Airway epithelial cell (primary cell): ENCODE measurements around the gene YWHAQ.

GRCh38 chr2:9554737-9555148 is 887 bp downstream of the ADAM17 start:
- RAMPAGE, long total RNA = no peak

- RAMPAGE, long total RNA = no peak
Measured at GRCh38 chr2:9556307-9556758, 703 bp upstream of the ADAM17 start.

GRCh38 chr2:9630030-9631126 is at the start of gene YWHAQ:
TSS of gene YWHAQ (minus strand) at chr2:9630997.
- RAMPAGE, long total RNA = start-site peak on the minus strand at chr2:9630326-9630538, 4,049 and 1,368 reads in 2 replicates; start-site peak on the minus strand at chr2:9630958-9630998, 1,344 and 1,029 reads in 2 replicates

DNA sequence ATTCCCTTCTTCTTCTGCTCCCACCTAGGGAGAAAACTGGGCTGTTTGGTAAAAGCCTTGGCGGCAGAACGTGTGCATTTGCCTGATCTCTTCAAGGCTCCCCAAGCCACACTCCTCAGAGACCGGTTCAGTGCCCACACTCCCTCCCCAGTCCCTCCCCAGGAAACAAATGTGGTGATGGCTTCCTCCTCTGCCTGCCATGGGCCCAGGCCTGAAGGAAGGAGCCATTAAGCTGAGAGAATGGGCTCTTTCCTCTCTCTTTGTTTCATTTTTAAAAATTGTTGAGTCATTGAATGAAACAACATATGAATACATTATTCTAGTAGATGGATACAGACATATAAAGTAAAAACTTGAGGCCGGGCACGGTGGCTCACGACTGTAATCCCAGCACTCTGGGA is 50.6 kb upstream of the YWHAQ start:
- RAMPAGE, long total RNA = no peak

GRCh38 chr2:9692354-9693150 is 61.8 kb upstream of the YWHAQ start:
- RAMPAGE, long total RNA = no peak

DNA sequence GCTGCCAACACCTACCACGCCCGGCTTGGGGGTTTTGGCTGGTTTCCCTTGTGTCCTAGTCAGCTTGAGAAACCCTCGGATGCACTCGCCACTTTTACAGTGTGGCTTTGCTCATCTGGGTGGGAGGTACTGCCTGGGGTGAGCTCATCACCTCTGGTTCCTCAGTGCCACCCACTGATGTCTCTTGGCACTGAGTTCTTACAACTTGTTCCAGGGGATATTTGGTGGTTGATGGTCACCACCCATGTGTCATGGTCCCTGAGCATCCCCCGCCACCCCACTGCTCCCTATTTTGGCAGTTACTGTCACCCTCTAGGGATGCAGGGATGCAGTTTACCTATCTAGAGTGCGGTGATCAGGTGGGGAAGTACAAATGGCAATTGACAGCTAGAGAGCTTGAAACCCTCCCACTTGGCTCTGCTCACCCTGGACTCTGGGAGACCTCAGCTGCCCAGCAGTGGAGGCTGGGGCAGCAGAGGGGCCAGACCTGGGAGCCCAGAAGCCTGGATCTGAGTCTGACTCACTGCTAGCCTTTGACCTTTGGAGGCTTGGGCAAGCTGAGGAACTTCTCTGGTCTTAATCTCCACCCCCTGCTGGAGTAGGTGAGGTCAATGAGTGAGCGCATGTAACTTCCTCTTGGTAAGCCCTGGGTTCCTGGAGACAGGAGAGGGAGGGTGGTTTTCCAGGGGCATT is 72.7 kb upstream of the YWHAQ start:
- RAMPAGE, long total RNA = no peak

DNA sequence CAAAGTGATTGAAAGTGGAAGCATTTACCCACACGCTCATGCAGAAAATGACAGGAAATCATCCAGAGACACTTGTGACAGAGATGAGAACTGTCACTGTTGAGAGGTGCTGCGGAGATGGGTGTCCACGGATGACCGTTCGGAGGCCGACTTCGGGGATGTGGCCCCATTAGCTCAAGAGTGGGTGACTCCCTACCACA is 81.4 kb upstream of the YWHAQ start:
- RAMPAGE, long total RNA = no peak

GRCh38 chr2:10003432-10004061 is 39.8 kb upstream of the KLF11 start:
- RAMPAGE, long total RNA = no peak

DNA sequence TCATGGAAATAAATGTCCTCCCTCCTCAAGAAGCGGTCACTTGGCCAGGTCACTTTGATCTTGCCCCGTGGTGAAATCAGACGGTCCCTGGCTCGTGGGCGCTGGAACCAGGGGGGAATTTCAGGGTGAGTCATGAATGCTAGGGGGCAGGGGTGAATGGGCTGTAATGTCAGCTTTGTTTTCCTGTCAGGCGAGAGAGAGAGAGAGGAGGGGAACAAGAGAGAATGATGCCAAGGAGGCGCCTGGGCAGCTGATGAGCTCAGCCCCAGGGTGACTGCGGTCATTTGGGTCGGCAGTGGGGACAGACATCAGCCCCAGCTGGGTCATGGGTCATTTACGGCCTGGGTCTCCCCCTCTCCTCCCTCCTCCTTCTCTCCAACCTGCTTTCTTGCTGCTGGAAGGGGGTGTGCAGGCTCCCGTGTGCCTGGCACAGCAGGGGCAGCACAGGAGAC is 47.8 kb downstream of the RRM2 start:
- RAMPAGE, long total RNA = no peak

GRCh38 chr2:10225918-10226501 is 76.7 kb upstream of the HPCAL1 start:
- RAMPAGE, long total RNA = no peak

GRCh38 chr2:10301736-10302376 is 848 bp upstream of the HPCAL1 start:
- RAMPAGE, long total RNA = no peak

GRCh38 chr2:10307280-10307908 is 4.7 kb downstream of the HPCAL1 start:
- RAMPAGE, long total RNA = no peak

- RAMPAGE, long total RNA = no peak
Measured at GRCh38 chr2:10342188-10342828, 39.6 kb downstream of the HPCAL1 start.

- RAMPAGE, long total RNA = no peak
Measured at GRCh38 chr2:10405838-10406438, 42.2 kb downstream of the ODC1 start.

DNA sequence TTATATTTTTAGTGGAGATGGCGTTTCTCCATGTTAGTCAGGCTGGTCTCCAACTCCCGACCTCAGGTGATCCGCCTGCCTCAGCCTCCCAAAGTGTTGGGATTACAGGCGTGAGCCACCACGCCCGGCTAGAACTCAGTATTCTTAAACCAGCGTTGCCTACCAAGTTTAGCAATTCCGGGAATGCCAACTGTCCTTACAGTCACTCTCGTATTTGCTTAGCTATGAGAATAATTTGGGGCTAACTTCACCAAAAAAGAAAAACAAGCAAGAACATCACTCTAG is 1.9 kb downstream of the ODC1 start:
- RAMPAGE, long total RNA = no peak

GRCh38 chr2:10550352-10550965 is 102.3 kb upstream of the ODC1 start:
- RAMPAGE, long total RNA = no peak

- RAMPAGE, long total RNA = no peak
Measured at GRCh38 chr2:10590599-10591216, 99.1 kb downstream of the NOL10 start.

DNA sequence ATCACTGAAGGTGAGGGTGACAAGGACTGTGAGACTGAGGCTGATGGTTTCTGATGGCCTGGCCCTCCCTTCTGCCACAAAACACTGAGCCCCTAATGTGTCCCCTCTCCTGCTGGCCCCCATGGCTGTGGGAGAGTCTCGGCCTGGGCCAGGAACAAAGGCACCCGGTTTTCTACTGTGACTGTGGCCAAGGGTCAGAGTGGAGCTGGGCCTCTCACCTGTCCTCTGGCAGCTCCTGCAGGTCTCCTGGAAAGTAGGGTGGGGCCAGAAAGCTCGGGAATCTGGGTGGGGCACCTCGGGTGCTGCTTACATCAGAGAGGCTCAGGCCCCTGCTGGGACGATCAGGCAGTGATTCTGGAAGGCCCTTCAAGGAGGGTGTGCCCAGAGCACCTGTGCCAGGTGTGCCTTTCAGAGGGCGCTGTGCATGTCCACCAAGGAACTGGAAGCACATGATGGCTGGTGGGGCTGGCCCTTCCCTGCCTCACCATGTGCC is 43.9 kb downstream of the ATP6V1C2 start:
- RAMPAGE, long total RNA = no peak

DNA sequence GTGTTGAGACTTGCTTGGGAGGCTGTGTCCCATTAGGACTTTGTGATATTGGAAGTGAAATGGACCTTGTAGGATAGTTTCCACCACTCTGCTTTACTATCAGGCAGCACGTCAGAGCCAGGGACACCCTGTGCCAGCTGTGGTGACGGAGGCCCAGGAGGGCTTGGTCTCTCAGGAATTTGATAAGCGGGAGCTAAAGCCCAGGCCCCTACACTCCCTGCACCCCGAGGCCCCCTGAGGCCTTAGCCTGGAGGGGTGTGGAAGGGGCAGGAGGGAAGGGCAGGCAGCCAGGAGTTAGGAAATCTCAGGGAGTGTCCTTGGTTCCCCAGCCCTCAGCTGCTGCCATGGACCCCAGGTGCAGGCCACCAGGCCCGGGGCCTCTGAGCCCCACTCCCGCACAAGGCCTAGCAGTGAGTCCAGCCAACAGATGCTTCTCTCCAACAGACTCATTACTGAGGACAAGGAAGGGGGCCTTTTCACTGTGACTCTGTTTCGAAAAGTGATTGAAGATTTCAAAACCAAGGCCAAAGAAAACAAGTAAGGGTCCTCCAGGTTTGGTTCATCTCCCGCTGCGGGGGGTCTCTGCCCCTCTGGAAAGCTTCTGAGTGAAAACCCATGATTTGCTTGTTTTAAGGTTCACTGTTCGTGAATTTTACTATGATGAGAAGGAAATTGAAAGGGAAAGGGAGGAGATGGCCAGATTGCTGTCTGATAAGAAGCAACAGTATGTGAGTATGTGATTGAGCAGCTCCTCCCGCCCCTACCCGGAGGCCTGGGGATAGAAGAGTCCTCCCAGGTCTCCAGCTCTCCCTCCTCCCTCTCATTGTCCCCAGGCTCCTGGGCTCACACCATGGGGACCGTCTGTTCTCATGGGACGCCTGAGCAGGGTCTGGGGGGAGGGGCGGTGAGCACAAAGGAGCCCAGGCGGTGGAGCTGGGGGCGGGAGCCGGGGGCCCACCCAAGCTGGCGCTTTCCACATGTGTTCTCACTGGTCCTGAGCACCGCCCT is 37.9 kb downstream of the PDIA6 start:
- RAMPAGE, long total RNA = no peak

DNA sequence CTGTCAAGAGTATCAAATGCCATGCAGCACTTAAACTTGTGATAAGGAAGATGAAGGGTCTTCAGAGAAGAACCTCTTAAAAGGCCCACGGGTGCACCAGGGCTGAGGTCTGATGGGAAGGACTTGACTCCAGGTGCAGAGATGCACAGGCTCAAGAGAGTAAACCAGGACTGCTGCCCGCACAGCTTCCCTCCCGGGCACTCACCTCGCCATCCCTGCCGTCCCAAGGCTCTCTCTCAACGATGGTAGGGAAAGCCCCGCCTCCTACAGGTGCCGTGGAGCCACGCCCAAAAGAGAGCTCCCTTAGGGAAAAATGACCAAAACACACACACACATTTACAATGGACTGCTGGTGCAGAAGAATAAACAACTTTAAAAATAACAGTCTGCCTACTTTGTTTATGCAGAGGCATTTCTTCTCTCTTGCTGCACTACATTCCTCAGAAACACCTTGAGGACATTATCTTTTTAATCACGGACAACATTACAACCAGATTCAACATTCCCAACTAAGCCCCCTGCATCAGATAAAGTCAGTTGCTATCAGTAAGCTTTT is 27.8 kb downstream of the PDIA6 start:
- RAMPAGE, long total RNA = no peak